Peyer's patch (tissue), 4 donors: Measurements from ENCODE around the gene KYNU.

DNA sequence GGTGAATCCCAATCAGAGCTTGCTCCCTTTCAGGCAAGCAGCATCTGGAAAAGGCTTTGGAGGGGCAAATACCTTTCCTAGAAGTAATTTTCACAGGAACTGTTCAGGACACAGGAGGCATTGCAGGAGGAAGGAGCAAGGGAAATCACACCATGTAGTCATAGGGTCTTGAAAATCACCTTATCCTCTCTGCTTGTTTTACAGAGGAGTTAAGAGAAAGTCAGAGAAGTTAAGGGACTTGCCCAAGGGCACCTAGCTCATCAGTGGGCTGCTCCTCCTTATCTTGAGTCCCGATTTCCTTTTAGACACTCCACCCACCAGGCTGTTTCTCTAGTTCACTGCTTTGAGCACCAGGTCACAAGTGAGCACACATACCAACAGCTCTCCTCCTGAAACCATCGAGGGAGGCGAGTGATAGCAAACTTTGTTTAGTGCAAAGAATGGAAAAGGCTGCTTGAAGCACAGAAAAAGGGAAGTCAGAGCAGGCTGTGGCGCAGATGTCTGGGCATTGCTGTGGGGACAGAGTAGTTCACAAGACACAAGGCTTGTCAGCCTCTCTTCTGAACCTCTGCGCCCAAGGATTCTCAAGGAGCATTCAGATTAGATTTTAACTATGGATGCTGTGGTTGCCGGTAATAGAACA is 89.2 kb upstream of the CXCR4 start:
- PRO-cap = bidirectional peak, plus-strand start at position 338 of the sequence, minus-strand start at position 270 of the sequence
- RAMPAGE, long total RNA, 4 experiments = no peak in any of the 4 experiments

- PRO-cap = bidirectional peak, plus-strand start at chr2:136382540, minus-strand start at chr2:136382387
- RAMPAGE, long total RNA, 4 experiments = no peak in any of the 4 experiments
These were observed 264.2 kb upstream of the CXCR4 start for GRCh38 chr2:136381876-136382815.

DNA sequence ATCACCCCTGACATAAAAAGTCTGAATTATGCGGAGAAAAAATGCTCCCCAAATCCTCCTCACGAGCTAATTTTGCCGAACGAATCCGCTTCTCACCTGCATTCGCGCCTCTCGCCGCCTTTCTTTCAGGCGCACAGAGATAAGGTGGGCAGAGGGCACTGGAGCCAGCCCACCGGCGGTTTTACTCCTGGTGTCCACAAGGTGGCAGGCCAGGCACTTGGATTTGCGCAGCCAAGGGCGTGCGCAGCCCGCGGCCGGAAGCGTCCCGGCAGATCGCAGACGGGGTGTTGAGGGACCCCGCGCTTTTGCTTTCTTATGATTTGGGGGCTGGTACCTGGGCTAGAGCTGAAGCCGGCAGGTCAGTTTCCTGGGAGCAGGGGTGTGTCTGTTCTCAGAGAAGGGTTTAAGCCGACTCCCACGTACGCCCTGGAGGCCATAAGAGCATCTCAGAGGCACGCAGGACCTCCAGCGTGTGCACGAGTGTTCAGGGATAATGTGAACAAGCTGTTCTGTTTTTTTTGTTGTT is 305.5 kb upstream of the CXCR4 start:
- PRO-cap = unidirectional peak, plus-strand start at position 271 of the sequence
- RAMPAGE, long total RNA, 4 experiments = no peak in any of the 4 experiments

DNA sequence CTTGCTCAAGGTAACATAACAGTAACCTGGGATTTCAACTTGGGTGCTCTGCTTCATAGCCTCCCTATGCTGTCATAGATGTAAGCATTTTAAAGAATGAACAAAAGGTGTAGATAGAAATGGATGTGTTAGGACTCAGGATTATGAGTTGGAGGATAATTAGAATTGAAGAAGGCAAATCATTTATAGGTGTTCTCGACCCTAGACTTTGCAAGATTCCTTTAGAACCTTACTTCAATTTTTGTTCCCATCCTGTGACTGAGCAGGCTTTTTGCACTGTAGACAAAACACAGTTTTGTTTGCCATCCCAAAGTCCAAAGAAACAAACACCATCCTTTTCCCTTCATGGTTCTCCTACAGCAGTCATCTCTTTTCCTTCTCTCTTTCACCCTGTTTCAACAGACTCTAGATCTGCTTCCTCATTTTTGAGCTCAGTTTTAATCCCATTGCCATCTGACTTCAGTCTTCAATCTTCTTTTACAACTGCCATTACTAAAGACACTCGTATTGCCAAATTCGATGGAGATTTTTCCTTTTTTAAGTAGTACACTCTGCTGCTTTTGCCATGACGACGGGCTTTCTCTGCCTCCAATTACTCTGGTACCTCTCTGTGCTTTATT is 4.4 kb downstream of the HNMT start:
- PRO-cap = no peak
- RAMPAGE, long total RNA, 4 experiments = no peak in any of the 4 experiments

DNA sequence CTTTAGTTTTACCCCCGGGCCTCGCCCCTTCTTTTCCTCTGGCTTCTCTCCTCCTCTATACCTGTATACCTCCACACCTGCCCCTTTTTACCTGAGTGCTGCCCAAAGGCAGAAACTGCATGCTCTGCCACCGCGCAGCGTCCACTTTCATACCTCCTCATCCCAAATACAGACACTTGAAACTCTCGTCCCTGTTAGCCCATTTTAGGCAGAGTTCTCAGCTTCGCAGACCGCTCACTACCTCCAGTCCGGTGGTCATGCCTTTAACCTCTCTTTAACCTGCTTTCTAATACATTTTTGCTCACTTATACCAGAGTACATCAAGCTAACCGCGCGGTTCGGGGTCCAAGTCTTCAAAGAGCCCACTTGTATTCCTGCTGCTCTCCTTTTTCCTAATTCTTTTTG is 827 bp downstream of the SPOPL start:
- PRO-cap = no peak
- RAMPAGE, long total RNA, 4 experiments = no peak in any of the 4 experiments

- PRO-cap = no peak
- RAMPAGE, long total RNA, 4 experiments = no peak in any of the 4 experiments
These were observed 67.9 kb downstream of the SPOPL start for GRCh38 chr2:138569332-138569969.

DNA sequence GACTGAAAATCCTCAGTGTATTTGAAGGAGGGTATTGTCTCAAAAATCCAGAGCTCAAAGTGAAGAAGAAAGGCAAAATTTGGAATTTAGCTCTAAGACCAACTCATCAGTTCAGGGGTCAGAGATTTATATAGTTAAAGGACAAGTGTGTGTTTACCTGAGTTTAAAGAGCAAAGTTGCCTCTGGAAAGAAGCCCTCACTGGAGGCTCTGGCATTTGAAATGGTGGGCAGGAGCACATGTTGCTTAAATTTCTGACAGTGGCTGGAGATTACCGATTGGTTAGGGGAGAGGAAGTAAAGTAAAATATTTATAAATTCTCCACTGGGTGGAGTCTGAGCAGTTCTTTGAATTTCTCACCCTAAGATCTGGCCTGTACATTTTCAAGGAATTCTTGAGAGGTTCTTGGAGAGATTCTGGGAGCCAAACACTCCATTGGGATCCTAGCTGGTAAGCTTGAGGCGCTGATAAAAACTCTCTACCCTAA is at the start of gene KYNU:
Gene KYNU, plus strand, starts transcription at position 376 of the 485 bp plus-strand sequence.
- PRO-cap = no peak
- RAMPAGE, long total RNA, 4 experiments = start-site peak on the plus strand in 3 of 4 experiments, centred at positions 356 to 366 of the sequence, 11 to 31 reads per replicate

DNA sequence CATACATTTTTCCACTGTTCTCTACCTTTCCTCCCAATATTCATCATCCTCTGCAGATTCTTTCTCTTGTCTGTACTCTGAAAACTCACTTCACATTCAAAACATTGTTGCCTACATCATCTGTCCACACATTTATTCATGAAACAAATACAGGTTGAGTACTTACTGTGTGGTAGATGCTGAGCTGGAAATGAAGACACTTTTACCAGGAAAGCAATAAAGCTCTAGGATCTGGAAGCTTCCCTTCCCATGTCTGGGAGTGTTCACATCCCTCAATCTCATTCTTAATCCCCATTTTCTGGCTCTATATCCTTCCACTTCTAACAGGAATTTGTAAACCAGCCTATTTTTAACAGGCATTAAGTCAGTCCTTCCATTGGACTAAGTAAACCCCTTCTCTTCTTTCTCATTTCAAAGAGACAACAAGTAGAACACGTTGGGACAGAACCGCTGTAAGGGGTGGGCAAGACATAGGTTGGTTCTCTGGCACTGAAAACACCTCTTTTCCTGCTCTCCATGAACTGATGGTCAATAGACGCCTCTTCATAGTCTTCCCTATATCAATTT is 589.5 kb downstream of the ARHGAP15 start:
- PRO-cap = no peak
- RAMPAGE, long total RNA, 4 experiments = start-site peak on the minus strand in 1 of 4 experiments, centred at position 241 of the sequence, 10 reads per replicate

DNA sequence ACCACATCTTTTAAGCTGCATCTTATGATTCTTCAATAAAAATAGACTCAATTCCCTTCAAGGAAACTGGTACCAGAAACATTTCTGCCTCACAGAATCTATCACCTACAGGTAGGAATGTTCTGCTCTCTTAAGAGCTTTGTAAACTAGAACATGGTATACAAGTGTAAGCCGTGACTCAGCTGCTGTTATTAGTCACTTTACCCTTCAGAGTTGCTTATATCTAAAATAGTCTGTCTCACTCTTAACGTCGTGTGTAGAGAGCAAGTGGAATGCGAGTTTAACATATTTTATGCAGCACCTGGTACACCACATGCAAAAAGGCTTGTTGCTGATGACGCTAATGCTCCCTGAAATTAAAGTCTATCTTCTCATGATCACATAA is 232.6 kb downstream of the GTDC1 start:
- PRO-cap = no peak
- RAMPAGE, long total RNA, 4 experiments = start-site peak on the minus strand in 2 of 4 experiments, centred at position 80 of the sequence, 6 to 16 reads per replicate

GRCh38 chr2:144183601-144184315 is 148.6 kb downstream of the GTDC1 start:
- PRO-cap = no peak
- RAMPAGE, long total RNA, 4 experiments = no peak in any of the 4 experiments

GRCh38 chr2:144350075-144350911 is 18.0 kb upstream of the GTDC1 start:
- PRO-cap = no peak
- RAMPAGE, long total RNA, 4 experiments = no peak in any of the 4 experiments

- PRO-cap = no peak
- RAMPAGE, long total RNA, 4 experiments = no peak in any of the 4 experiments
These were observed 66.7 kb upstream of the GTDC1 start for GRCh38 chr2:144399142-144399352.

DNA sequence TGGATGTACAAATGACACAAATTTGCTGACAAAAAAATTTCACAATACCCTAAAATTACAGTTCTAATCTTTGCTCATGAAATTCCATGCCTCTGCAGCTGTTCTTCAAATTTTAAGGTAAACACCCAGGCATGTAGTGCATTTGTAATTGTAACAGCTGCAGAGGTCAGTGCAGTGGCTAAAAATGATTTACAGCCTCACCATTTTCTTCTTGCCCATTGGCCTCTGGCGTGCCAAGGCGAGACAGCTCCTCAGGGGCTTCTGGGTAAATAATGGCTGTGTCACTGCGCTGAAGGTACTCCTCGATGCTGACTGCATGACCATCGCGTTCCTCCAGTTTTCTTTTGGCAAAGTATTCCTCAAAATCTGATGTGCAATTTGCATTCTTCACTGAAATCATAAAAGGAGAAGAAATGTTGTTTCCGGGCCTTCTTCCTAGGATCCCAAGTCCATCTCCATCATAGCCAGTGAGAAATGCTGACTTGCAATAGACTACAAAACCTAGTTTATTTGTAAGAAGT is 72.4 kb upstream of the GTDC1 start:
- PRO-cap = no peak
- RAMPAGE, long total RNA, 4 experiments = no peak in any of the 4 experiments

GRCh38 chr2:144438446-144439110 is 81.3 kb downstream of the ZEB2 start:
- PRO-cap = no peak
- RAMPAGE, long total RNA, 4 experiments = no peak in any of the 4 experiments

DNA sequence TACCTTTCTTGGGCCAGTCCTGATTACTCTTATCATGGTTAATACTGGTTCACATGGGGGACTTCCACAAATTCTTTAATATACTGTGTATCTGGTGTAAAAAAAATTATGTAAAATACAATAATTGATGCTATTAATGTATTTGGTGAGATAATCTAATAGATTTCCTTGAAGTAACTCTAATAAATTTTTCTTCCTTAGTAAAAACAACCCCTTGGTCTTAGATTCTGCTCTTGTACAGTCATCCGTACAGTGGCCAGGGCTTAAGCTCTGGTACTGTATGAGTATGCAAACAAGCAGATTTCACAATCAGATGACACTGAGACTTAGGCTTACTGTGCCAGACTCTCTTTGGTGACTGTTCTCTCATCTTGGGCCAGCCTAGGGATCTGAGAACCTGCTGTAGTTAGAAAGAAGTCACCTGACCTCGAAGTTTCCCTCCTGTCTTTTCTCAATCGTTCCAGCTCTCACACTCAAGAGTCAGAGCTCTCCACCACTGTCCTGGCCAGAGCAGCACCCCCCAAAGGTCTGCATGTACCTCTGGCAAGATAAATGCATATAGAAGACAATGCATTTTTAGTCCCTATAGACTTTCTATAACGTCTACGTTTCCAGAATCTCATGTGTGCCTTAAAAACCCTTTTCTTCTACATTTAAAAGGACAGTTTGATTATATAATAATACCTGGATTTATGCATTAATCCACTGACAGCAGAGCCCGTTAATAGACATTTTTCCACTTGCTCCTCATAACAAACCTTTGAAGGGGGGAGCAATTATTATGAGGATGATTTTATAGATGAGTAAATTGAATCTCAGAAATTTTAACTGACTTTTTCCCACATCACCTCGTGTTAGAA is 63.2 kb downstream of the ZEB2 start:
- PRO-cap = no peak
- RAMPAGE, long total RNA, 4 experiments = no peak in any of the 4 experiments

- PRO-cap = no peak
- RAMPAGE, long total RNA, 4 experiments = no peak in any of the 4 experiments
These were observed 58.8 kb downstream of the ZEB2 start for GRCh38 chr2:144460747-144461988.

DNA sequence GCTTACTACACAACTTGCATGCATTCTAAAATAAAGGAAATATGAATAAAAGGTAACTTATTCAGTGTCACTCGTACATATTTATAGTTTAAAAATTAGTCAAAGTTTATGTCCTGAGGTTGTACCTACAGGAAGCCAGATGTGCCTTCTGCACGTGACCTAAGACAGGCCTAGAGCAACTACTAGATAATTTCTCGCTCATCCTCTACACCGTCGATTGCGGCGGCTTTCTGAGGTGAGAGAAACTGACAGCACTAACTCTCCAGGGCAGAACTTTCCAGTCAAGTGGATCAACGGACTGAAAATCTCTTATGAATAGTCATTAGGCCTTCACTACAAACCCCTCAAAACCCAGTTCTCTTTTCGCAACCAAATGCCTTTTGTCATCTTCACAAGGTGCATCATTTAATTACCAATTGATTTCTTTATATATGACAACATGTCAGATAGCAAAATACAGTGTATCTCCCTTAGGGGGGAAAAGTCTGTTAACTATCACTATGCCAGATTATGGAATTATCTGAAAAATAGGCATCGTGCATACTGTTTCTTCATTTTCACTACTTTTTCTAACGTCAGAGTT is 54.1 kb downstream of the ZEB2 start:
- PRO-cap = no peak
- RAMPAGE, long total RNA, 4 experiments = no peak in any of the 4 experiments

DNA sequence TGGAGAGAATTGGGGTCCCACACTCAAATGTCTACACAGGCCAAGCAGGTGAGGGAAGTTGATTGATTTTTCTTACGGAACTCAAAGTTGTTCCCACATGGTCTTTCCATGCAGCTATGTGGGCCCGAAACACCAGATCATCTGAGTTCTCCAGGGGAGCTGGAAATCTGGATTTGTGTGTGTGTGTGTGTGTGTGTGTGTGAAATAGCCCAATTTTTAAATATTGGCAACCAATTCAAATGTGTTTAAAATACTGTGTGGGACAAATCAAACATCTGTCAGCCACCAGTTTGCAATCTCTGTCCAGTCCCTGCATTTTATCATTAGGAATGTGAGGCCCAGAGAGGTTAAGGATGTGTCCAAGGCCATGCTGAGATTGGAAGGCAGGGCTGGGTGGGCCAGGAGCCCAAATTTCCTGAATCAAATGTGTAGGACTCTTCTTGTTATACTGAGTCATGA is 35.9 kb downstream of the ZEB2 start:
- PRO-cap = no peak
- RAMPAGE, long total RNA, 4 experiments = no peak in any of the 4 experiments

DNA sequence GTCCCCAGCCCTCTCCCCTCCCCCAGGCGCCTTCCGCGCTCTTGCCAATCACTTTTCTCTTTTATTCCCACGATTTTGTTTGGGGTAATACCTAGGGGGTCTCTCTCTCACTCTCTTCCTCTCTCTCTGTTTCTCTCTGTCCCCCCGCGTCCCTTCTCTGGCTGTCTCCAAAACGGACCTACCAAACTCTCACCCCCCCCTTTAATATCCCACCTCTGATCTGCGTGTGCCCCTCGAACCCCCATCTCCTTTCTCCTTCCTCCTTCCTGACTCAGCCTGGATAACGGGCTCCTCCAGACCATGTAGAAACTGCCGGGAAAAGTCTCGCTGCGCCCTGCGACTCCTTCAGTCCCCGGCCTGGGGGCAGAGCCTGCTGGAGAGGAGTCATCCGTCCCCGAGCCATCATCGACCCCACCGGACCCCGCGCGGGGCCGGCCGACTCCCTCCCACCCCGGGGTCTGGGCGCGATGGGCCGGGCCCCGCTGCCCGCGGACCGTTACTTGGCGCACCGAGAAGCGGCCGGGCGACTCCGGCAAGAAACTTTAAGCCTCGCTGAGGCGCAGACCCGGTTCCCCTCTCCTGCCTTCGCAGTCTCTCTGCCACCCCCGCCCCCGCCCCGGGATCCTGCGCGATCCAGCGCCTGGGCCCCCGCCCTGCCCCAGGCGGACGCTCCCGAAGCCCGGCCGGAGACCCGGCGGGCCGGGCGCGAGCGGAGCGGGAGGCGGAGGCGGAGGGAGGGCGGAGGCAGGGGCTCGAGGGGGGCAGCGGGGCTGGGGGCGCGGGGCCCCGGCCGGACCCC is 3.5 kb downstream of the ZEB2 start:
- PRO-cap = bidirectional peak, plus-strand start at position 72 of the sequence, minus-strand start outside the sequence; bidirectional peak, plus-strand start at position 688 of the sequence, minus-strand start at position 598 of the sequence
- RAMPAGE, long total RNA, 4 experiments = start-site peak on the minus strand in 1 of 4 experiments, centred at position 405 of the sequence, 15 reads per replicate

DNA sequence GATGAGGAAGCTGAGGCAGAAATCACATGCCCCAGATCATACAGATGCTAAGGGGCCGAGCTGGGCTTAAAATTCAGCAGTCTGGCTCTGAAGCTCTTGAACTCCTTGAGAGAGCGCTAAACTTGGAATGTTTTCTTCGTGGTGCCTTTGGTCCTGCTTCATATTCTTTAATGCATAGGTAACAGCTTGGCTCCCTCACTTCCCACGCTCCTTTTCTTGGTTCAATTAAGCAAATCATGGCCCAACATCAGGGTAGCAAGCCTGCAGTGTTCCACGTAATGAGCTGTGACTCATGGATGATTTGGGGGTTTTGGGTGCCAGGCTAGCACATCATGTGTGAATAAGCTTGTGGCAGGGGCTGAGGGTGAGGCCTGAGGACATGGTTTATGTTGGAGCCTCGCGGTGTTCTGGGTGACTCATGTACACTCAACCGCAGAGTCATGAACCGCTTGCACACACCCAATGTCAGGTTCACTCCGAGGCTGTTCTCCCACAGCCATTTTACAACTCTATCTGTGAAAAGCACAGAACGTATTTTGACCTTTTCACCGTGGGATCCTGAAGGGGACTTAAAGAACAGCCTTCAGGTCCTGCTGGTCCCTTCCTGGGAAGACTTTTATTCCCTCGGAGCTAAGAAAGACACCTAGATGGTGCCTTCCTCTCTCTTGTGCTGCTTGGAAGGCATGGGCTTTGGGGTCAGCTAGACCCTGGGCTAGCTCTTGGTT is 139.8 kb upstream of the ZEB2 start:
- PRO-cap = no peak
- RAMPAGE, long total RNA, 4 experiments = no peak in any of the 4 experiments